GM23248 (cell line): ENCODE results near the genes SLC25A44 and IQGAP3.

GRCh38 chr1:155689227-155689580 lies 313 bp downstream of the DAP3 start:
- RAMPAGE, long total RNA: no peak

DNA sequence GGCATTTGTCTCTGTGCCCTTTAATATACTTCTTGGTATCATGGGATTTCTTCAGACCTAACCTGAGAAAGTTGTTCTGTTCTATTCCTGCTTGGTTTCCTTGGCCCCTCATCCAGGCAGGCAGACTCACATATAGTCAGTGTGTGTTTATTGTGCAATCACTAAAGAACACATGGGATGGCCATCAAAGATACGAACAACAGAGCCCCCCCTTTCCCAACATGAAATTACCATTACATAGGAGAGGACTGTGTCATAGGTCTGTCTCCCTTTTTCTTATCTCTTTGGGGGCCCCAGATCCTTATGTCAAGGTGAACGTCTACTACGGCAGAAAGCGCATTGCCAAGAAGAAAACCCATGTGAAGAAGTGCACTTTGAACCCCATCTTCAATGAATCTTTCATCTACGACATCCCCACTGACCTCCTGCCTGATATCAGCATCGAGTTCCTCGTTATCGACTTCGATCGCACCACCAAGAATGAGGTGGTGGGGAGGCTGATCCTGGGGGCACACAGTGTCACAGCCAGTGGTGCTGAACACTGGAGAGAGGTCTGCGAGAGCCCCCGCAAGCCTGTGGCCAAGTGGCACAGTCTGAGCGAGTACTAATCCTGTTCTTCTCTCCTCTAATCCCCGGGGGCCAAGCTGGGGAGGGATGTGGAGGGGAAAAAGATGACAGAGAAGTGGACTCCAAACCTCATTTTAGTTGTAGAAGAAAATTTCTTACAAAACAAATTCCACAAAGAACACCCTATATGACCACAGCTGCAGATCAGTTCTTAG lies 21.7 kb downstream of the SYT11 start:
- RAMPAGE, long total RNA: no peak

DNA sequence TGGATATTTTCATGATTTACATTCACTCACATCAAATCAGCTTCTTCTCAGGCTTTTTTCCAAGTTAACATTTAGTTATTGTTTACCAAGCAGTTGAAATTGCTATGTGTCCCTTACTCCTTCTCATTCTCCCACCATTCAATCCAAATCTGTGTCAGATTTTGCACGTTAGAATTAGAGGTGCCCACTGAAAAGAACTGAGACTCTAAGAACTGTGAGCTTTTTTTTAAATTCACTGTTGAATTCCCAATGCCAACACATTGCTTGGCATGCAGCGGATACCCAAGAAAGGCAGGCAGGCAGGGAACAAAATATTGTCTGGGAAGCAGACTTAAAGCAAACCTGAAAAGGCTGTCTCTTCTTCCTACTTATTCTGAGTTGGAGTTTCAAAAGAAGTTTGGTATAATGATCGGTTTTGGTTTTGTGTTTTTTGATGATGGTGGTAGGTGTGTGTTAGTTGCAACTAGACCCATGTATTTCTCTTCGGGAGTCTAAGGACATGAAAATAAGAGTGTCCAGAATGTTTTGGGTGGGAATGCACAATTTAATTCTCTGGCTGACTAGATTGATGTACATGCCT lies 18.1 kb downstream of the RIT1 start:
- RAMPAGE, long total RNA: no peak

GRCh38 chr1:155911768-155912452 lies 761 bp upstream of the RIT1 start:
- RAMPAGE, long total RNA: no peak

DNA sequence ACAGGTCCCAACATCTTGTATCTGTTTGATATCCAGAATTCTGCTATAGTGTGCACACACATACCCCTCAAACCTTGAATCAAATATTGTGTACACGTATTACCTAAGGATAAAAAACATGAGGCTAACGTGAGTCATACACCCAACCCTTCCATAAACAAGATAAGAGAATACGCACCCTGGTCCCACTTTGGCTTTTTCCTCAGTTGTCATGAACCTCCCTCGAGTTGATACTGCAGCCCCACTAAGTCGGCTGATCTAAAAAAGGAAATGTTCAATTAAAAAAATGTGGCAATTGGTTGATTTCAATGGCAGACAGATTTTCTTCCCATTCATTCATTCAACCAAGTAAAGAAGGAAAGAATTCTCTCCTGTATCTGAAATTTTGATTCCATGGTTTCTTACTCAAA lies 5.1 kb downstream of the KHDC4 start:
- RAMPAGE, long total RNA: no peak

DNA sequence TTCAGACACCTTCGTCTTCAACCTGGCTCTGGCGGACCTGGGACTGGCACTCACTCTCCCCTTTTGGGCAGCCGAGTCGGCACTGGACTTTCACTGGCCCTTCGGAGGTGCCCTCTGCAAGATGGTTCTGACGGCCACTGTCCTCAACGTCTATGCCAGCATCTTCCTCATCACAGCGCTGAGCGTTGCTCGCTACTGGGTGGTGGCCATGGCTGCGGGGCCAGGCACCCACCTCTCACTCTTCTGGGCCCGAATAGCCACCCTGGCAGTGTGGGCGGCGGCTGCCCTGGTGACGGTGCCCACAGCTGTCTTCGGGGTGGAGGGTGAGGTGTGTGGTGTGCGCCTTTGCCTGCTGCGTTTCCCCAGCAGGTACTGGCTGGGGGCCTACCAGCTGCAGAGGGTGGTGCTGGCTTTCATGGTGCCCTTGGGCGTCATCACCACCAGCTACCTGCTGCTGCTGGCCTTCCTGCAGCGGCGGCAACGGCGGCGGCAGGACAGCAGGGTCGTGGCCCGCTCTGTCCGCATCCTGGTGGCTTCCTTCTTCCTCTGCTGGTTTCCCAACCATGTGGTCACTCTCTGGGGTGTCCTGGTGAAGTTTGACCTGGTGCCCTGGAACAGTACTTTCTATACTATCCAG lies 614 bp downstream of the RXFP4 start:
- RAMPAGE, long total RNA: no peak

DNA sequence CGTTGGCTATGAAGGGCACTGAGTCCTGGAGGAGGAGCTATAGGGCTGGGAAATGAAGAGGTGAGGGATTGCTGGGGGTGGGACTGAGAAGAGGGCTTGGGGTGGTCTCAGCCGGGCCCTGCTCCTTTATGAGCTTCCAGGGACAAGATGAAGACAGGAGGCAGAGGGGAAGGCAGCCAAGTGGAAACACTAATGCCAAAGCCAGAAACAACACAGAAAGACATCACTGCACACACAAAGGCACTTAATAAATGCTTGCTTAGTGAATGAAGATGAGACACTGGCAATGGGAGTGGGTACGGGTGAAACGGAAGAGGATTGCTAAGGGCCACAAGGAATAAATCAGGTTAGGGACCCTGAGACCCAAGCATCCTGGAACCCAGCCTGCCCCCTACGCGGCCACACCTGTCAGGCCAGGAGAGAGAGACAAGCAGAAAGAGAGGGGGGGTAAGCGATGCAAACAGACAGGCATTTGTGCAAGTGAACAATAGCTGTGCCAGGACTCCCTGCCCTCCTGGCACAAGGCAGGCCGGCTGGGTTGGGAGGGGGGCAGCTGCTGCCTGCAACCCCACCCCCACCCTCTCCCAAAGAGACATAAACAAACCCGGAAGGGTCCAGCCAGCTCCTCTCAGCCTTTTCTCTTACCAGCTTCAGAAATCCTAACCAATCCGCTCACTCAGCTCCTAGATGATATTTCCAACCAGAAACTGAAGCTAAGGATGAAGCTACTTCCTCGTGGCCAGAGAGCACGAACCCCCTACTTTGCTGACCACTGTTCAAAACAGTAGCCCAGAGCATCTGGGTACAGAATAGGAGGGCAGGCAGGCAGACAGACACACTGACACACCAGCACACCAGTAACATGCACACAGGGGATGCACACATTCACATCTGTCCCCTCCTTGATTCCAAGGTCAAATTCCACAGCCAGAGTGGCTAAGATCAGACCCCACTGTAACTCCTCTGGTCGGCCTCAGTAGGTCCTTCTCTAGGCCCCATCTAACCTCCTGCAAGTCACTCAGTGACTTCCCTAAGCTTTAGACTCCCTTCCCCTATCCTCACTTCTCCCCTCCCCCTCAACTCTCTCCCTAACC lies 3.6 kb downstream of the ARHGEF2 start:
- RAMPAGE, long total RNA: no peak

- RAMPAGE, long total RNA: no peak
Measured at GRCh38 chr1:155979434-155980611, 1.5 kb upstream of the ARHGEF2 start.

GRCh38 chr1:156004730-156005662 lies 15.8 kb downstream of the SSR2 start:
- RAMPAGE, long total RNA: no peak

GRCh38 chr1:156073200-156074265 lies 8.7 kb downstream of the MEX3A start:
- RAMPAGE, long total RNA: no peak

GRCh38 chr1:156096966-156097580 lies 14.8 kb upstream of the MEX3A start:
- RAMPAGE, long total RNA: no peak

- RAMPAGE, long total RNA: no peak
Measured at GRCh38 chr1:156116527-156116635, 1.9 kb downstream of the LMNA start.

DNA sequence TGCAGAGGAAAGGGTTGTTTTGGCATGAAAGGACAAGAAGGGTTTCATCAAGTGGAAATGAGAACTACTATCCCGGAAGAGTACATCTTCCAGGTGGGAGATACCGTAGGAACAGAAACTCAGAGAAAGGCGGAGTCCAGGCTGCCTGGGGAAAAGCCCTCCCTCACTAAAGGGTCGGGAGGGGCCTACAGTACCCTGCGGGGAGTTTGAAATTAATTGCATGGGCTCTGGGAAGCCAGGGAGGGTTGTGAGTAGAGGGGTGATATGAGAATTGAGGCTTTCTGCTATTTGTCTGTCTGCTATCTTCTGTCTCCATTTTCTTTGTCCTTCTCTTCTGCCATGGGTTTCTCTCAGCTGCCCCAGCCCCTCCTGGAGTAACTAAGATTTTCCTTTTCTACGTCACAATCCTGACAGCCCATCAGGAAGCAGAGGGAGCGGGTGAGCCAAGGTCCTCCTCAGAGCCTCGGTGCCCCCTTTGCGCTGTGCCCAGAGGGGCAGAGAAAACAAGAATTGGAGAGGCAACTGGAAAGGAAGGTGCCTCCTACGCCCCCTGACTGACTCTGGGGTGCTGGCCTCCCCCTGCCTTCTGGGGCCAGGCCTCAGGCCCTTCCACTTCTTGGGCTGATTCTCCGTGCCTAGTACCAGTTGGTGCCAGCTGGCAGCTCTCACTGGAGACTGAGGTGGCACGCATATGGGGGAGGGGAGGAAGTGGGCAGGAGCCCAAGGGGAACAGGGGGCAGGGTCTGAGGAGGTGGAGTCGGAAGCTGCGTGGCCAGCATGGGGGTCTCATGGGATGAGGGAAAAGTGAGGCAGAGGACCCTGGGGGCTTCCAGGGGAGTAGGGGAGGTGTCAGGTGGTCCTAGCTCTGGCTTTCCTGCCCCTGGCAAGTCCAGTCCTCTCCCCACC lies 6.8 kb upstream of the SEMA4A start:
- RAMPAGE, long total RNA: no peak

DNA sequence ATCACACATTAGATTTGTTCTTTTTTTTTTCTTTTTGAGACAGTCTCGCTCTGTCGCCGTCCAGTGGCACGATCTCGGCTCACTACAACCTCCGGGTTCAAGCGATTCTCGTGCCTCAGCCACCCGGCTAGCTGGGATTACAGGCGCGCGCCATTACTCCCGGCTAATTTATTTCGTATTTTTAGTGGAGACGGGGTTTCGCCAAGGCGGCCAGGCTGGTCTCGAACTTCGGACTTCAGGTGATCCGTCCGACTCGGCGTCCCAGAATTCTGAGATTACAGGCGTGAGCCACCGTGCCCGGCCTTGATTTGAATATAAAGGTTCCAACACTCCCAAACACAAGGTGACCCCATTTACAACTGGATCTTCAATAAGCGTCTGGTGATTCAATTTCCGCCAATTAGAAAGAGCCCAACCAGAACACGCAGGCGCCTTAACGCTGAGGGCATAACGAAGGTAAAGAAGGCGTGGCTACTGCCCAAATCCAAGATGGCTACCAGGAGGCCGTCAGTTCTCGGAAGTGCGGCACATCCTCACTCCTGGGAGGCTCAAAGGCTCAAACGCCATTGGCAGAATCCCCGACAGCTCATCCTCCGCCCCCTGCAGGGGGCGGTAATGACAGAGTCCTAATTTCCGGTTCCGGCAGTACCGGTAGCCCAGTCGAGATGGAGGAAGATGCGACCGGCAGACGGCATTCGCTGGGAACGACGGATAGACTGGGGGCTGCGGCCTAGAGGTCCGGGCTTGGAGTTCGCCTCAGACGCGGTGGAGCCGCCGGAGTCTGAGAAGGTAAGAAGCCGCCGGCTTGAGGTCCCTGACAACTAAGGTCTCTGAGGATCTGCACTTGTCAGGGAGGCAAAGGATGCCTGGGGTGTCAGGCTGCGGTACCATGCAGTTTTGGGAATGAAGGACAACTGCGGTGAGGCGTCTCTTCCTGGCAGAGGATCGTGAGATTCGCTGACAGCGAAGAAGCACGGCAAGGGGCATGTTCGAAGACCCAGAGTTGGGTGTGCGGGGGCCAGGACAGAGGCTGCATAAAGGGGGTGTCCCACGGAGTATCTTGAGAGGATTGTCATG lies at the start of gene SLC25A44:
SLC25A44 (plus strand) TSS at position 646 of the 1,077 bp plus-strand sequence.
- RAMPAGE, long total RNA: no peak

DNA sequence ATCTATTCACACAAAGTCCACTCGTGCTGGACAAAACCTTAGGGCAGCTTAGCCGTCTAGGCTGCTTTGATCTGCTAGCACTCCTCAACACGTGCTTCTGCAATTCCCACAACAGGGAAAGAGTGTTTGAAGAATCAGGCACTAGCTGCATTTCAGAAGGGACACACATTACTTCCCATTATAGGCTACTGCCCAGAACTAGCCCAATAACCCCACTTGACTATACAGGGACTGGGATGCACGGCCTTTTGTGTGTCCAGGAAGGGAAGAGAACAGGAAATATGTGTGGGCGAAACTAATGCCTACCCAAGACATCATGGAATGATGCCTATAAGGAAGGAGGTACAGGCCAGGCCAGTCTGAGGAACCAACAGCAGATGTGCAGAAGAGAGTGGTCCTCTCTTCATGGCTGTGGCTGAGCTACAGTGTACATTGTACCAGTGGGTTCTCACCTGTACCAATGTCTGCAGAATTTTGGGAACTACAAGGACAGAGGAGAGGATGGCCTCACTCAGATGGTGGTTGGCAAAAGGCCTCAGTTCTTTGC lies 39.2 kb downstream of the MEF2D start:
- RAMPAGE, long total RNA: no peak

DNA sequence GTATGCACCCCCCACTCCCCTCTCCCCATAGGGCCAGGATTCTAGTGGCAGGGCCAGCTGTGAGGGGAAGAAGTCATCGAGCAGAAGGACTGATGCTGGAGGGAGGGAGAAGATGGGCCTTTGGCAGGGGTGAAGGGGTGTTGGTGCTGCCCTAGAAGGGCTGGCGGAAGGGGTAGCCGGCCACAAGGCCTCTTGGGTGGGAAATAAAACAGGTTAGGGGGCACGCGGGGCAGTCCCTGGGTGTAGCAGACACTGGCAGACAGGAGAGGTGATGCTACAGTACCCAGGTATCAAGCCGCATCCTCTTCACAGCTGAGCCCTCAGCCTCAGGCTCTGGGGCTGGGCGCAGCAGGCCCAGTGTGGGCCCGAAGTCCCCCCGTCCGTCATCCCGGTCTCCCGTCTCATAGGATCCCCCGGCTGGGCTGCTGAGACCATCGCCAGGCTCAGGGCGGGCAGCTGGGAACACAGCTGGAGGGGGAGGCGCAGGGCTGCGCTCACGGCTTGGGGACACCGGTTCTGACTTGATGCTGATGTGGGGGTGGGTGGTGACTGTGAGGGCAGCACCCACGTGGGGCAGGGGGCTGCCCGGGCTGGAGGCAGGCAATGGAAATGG lies 32.8 kb downstream of the MEF2D start:
- RAMPAGE, long total RNA: no peak

GRCh38 chr1:156504008-156504693 lies 3.6 kb upstream of the MEF2D start:
- RAMPAGE, long total RNA: no peak

DNA sequence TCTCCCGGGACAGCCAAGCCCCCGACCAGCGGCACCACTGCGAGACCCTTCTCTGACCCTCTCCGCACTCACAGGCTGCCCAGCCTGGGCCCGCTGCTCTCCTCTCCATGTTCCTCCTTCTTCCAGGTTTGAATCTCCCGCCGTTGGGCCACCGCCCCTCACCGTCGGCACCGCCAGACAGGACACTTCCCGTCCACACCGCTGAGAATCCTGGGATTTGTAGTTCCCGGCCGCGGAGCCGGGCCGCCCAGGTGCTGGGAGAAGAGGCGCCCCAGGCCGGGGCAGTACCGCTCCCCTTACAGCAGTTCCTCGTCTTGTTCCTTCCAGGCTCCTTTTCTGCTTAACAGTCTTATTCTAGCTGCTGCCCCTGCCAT lies at the start of gene IQGAP3:
IQGAP3 (minus strand) TSS at position 145 of the 374 bp plus-strand sequence.
- RAMPAGE, long total RNA: no peak

- RAMPAGE, long total RNA: no peak
Measured at GRCh38 chr1:156581613-156582505, 2.3 kb downstream of the TTC24 start.

DNA sequence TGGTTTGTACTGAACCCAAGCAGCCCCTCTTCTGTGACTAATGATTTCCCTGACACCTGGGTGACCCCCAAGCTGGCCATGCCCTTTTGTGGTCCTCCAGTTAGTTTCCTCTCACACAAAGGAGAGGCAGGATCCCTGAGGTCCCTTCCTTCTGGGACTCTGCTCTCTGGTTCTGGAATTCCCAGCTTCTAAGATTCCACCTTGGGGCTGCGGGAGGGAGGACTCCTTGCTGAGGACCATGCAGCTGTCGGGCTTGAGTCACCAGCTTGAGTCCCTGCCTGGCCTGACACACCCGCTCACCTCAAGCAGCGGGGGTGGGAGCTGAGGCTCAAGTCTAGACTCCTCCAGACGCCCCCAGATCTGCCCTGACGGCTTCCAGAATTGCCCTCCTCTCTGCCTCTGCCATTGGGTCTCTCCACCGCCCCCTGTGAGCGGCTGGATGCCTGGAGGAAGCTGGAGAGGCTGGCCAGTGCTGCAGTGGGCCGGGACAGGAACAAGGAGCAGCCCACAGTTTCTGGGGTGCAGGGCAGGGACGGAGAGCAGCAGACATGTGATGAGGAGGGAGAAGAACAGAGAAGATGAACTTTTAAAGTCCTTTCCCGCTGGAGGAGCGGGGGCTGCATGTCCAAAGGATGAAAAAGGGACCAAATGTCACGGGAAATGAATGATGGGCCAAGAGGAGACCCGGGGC lies 13.7 kb downstream of the CRABP2 start:
- RAMPAGE, long total RNA: no peak